Right ventricle myocardium (tissue), 1 donor: ENCODE measurements around the gene SARDH.

DNA sequence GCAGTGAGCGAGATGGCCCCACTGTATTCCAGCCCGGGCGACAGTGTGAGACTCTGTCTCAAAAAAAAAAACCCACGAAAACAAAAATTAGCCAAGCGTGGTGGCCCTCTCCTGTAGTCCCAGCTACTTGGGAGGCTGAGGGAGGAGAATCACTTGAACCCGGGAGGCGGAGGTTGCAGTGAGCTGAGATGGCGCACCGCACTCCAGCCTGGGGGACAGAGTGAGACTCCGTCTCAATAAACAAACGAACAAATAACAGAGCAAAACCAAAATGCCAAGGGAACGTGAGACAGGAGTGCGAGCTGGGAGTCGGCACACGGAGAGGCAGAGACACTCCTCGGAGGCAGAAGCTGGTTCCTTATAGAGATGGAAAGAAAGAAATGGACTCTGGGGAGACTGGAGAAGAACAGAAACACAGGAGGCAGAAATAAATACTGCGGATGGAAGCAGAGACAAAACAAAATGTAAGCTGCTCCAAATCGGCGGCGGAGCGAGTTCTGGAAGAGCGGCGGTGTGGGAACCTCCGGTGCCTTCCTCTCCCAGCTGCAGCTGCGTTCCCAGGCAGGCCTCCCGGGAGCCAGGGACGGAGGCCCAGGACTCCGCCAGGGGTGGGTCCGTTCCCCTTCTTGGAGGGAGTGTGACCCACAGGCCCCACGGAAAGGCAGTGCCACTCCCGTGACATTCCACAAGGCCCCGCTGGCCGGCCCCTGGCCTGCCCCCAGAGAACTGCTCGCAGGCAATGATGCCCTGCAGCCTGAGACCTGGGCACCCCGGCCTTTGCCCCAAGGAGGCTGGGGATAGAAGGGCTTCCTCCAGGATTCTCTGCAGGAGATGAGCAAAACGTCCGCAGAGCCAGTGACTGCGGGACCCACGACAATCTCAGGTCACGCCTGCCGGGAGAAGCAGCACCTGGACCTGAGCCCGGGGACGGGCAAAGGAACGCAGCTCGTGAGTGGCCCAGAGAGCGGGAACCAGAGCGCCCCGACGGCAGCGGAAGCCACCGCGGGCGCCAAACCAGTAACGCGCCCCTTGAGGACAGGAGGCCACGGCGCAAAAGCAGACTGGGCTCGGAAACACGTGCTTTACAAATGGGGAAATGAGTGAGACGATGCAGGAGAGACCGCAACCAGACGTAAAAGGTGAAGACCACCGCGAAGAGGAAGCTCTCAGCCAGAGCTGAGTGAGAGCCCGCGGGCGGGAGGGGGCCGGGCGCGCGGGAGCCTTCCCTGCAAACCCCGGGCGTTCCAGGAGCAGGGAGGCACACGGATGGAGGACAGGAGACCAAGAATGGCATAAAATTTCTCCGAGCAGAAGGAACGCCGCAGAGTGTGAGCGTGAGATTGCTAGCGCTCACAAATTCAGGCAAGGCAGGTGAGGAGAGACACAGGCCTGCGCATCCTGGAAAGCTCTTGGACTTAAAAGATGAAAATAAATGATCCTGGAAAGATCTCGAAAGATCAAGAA lies 9.4 kb downstream of the OBP2B start:
- PRO-cap, 2 experiments: peak in 1 of 2 experiments; most common minus-strand start position 515 of the sequence (in 1)

DNA sequence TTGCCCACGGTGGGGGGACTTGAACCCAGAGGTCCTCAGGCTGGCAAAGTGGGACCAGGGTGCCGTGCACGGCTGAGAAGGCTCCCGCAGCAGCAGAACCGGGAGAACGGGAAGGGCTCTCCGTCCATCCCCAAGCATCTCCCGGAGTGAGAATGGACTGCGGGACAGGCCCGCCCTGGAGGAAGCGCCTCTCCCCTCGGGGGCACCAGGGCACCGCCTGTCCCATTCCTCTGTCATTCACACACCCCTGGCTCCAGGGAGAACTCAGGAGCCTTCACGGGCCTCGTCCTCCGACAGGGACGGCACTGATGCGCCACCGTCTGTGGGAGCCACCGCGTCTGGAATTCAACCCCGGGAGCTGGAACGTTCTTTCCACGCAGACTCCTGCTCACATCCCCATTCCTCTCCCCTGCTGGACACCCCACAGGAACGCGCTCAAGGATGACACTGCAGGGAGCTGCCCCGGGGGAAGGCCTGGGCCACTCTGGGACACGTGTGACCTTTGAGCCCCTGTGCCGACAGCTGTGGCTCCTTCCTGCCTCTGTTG lies 16.4 kb upstream of the OBP2B start:
- PRO-cap, 2 experiments: peak in 1 of 2 experiments; most common minus-strand start position 340 of the sequence (in 1)

- PRO-cap, 2 experiments: no peak in any of the 2 experiments
Measured at GRCh38 chr9:133406071-133406562, 11.7 kb downstream of the REXO4 start.

DNA sequence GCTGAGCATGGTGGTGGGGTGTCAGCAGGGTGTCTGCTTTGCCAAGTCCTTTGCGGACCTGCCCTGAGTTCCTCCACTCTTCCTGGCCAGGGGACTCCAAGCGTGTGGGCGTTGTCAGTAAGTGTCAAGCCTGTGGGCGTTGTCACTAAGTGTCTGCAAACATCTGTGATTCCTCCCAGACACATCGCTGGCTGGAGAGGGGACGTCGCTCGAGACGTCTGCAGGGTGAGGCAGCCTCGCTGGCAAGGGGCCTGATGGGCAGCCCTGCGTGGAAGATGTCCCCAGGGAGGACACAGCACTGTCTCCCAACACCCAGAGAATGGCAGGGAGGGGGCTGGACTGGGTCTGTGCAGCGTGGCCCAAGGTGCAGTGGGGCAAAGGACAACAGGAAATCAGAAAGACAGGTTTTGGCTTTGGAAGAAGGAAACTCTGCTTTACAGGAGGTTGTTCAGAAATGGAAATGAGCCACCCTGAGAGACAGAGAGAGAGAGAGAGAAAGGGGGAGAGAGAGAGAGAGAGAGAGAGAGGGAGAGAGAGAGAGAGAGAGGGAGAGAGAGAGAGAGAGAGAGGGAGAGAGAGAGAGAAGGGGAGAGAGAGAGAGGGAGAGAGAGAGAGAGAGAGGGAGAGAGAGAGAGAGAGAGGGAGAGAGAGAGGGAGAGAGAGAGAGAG lies 28.9 kb downstream of the ADAMTSL2 start:
- PRO-cap, 2 experiments: no peak in any of the 2 experiments

- PRO-cap, 2 experiments: no peak in any of the 2 experiments
Measured at GRCh38 chr9:133585906-133586418, 23.2 kb downstream of the FAM163B start.

GRCh38 chr9:133676398-133676931 lies 40.3 kb downstream of the DBH start:
- PRO-cap, 2 experiments: no peak in any of the 2 experiments

- PRO-cap, 2 experiments: no peak in any of the 2 experiments
Measured at GRCh38 chr9:133679444-133680011, 43.4 kb downstream of the DBH start.

DNA sequence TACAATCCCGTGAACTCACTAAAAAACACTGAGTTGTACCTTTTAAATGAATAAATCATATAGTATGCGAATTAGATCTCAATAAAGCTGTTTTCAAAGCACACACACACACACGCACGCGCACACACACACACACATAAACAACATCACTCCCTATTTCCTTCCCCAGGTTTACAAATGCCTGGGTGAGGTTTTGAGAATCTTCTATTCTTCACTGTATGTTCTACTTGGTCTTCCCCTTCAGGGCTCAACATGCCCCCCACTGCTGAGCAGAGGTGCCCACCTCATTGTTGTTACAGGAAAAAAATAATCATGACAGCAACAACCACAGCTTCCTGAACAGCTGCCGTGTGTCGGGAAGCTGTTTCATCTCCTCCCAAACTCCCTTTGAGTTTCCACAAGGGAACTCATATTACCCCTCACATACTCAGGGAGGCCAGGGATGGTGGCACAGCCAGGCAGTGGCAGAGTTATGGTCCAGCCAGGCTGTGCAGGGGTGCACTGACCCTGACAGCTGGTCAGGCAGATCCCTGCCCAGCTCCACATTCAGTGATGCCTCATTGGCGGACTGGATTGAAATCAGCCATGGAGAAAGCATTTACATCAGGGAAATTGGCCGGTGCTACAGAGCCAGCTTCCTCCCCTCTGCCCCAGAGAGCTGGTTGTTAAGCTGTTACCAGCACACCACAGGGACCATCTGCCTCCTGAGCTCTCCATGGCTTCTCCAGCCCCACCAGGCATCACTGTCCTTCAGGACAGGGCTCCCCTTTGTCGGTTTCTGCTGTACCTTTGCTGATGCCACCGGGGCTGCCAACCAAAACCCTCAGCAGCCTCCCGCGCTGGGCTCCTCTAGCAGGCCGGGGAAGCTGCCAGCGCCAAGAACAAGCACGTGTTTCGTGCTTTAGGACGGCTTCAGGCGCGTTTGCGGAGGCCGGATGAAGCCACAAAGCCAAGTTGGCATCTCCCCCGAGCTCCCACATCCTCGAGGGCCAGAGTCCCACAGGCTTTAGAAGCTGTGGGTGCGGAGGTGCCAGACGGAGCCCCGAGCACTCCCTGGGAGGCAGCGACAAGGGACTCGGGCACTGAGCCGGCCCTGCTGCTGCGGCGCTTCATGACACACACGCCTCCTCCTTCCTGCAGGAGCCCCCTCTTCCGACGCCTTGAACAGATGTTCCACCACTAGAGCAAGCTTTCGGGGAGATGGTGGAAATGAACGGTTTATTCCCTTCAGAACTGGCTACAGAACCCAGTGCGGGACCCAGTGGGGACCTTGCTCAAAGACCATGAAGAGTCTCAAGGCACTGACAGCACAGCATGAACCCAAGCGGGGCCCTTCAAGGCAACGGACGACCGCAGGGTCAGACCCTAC lies 37.1 kb downstream of the SARDH start:
- PRO-cap, 2 experiments: no peak in any of the 2 experiments

GRCh38 chr9:133703450-133704061 lies 34.6 kb downstream of the SARDH start:
- PRO-cap, 2 experiments: no peak in any of the 2 experiments

- PRO-cap, 2 experiments: no peak in any of the 2 experiments
Measured at GRCh38 chr9:133717367-133717906, 20.7 kb downstream of the SARDH start.

DNA sequence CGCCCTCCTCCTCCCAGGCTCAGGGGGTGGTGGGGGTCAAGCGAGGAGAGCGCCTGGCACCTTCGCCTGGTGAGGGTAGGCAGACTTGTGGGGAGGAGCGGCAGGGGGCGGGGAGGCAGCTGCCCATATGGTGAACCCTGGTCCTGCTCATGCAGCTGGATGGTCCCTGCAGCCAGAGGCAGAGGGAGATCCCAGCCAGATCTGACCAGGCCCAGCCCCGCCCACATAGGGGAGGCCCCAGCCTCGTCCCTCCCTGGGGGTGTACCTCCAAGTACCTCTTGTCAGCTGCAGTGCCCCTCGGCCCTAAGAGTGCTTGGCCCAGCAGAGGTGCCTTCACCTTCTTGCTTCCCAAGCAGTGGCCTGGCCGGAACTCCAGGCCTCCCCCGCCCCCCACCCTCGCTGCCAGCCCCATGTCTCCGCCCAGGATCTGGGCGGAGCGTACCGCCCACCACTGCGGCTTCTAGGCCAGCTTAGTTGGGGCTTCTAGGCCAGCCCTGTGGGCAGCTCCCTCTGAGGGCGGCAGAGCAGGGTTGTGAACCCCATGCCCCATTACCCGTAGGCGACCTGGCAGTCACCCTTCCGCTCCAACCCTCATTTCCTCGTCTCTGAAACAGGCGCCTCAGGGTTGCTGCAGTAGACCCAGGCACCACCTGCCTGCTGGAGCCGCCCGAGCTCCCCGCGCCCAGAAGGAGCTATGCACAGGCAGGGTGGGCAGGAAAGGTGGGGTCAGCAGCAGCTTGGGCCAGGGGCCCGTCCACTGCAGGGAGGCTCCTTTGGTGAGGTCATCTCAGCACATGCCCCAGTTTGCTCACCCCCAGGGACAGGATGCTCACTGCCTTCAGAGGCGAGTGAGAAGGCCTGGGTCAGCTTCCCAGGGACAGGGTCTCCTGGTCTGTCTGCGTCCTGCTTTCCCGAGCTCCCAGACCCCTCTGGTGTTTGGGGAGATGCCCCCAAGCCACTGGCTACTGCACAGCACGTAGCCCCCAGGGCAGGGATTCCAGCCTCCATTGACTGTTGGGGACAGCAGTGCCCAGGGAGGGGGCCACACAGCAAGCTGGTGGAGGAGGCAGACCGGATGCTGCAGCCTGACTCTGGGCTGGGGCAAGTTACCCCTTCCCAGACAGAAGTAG lies at the start of gene SARDH:
TSS of gene SARDH (minus strand) at position 374 of the 1,130 bp plus-strand sequence.
- PRO-cap, 2 experiments: peak in 2 of 2 experiments; most common minus-strand start position 372 of the sequence (in 1)

DNA sequence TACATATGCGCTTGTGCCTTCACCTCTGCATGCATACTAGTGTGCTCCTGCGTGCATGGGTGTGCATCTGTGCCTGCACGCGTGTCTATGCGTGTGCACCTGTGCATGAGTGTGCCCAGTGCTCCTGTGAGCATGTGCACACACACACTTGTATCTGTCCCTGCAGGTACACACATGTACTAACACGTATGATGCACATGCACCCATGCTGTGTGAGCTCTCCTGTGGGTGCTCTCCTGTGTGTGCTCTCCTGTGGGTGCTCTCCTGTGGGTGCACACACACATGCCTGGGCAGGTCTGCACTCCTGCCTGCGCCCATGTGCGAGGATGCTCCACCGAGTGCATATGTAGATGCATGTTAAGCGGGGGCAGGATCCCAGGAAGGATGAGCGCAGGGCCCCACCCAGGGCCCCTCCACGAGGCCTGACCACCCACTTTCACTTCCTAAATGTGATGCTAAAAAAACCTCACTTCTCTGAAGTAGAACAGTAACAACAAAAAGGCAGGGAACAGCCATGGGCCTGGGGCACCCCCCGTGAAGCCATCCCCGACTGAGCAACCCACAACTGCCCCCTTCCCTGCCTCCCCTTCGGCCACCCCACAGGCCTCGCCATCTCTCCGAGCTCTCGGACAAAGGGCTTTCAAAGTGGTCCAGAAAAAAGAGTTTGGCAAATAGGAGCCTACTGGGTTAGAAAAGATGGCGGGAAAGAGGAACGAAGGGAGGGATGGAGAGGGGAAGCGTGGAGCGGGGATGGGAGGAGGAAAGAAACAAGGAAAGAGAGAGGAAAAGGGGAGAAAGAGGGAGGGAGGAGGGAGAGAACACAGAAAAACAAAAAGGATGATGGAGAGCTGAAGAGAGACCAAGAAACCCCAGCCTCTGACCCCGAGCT lies 48.2 kb upstream of the SARDH start:
- PRO-cap, 2 experiments: no peak in any of the 2 experiments

- PRO-cap, 2 experiments: no peak in any of the 2 experiments
Measured at GRCh38 chr9:133791547-133792264, 53.6 kb upstream of the SARDH start.

DNA sequence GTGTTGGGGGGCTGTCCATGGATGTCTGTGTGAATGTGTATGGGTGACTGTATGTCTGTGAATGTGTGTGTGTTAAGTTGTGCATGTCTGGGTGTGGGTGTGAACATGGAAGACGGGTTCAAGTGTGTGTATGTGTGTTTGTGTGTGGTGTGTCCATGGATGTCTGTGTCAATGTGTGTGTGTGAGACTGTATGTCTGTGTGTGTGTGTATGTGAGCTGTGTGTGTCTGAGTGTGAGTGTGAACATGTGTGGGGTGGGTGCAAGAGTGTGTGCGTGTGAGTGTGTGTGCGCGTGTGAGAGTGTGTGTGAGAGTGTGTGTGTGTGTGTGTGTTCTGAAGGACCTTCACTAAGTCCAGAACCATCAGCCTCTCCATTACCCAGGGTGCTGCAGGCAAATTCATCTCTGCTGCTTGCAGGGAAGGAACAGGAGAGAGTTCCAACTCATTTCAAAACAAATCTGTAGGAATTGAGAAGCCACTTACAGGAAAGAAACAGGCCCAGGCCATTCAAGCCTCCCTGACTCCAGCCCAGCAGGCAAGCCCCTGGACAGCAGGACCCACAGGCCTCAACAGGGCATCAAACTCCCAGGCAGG lies 54.8 kb downstream of the VAV2 start:
- PRO-cap, 2 experiments: no peak in any of the 2 experiments

GRCh38 chr9:134060029-134060472 lies 7.8 kb downstream of the BRD3 start:
- PRO-cap, 2 experiments: no peak in any of the 2 experiments

- PRO-cap, 2 experiments: no peak in any of the 2 experiments
Measured at GRCh38 chr9:134150391-134151240, 14.7 kb downstream of the WDR5 start.

GRCh38 chr9:134175908-134176644 lies 40.2 kb downstream of the WDR5 start:
- PRO-cap, 2 experiments: no peak in any of the 2 experiments

DNA sequence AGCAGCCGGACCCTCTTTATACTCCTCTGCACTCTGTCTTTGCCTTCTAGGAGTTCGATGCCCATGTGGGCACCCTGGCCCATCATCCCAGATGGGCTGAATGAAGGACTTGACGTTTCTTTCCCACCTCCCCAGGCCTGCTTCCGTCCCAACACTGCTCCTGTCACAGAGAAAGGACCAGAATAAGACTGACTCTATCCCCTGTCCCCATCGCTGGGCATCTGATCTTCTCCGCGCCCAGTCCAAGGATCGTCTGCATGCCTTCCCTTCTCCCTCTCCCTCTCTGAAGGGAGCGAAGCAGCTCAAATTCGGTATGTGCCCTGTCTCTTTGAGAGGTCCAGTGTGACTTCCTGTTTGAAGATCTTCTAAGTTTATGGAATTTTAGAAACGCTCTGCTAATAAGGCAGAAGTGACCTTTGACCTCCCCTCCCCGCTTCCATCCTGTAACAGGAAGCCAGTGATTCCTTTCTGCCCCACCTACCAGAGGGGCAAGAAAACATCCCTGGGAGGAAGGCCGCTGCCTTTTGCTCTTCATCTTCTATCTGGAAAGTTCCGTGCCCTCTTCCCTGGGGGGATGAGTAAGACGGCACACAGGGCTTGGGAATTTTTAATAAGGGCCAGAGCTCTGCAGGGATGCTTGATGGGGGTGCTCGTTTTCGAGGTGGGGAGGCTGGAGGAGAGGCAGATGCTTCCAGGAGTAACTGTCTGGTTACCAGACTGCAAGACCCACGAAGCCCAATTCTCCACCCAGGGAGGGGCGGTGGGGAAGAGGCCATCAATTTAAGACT lies 69.2 kb downstream of the WDR5 start:
- PRO-cap, 2 experiments: no peak in any of the 2 experiments

DNA sequence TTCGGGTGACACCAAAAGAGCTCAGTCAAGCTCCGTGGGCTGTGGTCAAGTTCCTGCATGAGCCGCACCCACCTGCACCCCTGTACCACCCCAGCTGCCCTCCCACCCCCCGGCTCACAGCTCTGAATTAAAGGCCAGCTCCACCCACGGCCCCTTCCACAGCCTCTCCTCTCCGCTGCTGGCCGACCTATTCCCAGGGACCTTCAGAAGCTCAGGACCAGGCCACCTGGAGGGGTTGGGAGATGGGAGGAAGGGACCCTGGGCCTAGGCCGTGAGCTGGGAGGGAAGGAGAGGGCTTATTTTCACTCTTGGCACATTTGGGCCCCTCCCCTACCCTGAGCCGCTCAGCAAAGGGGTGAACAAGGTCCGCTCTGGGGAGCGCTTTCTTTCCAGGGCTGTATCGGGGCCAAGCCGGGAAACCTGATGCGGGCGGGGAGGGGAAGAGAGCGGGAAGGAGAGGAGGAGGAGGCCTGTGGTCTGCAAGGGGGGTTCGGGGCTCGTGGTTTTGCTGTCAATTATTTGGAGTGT lies 62.8 kb upstream of the RXRA start:
- PRO-cap, 2 experiments: no peak in any of the 2 experiments

DNA sequence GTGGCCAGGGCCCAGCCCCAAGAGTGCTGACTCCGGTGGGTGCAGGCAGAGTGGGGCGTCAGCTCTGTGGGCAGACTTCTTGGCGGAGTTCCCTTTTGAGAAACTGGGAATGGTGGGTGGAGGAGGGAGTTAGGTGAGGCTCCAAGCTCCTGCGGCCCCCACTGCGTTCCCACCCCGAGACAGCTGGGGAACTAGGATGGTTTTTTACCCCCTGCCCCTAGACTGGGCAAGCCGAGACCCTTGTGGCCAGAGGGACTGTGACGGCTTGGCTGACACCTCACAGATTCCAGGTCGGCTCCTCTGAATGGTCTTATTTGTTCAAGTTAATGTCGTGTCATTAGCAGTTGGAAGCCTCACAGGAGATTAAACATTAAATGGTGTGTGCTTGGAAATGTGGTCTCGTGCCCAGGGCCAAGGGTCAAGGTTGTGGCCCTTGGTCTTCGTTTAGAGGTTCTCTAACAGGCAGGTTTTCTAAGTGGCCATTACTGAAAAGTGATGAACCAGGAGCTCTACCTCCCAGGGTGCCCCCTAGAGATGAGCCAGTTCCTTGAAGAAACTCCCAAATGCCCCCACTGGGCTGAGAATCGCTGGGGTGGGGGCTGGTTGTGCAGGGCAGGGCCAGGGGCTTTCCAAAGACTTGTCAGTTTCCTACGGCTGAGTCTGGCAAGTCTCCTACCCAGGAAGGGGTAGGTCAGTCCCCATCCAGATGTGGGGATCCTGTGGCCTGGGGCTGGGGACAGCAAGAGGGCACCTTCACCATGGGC lies 61.2 kb upstream of the RXRA start:
- PRO-cap, 2 experiments: no peak in any of the 2 experiments